ENCODE results near the genes C17orf75, ZNF207 and ASIC2.

DNA sequence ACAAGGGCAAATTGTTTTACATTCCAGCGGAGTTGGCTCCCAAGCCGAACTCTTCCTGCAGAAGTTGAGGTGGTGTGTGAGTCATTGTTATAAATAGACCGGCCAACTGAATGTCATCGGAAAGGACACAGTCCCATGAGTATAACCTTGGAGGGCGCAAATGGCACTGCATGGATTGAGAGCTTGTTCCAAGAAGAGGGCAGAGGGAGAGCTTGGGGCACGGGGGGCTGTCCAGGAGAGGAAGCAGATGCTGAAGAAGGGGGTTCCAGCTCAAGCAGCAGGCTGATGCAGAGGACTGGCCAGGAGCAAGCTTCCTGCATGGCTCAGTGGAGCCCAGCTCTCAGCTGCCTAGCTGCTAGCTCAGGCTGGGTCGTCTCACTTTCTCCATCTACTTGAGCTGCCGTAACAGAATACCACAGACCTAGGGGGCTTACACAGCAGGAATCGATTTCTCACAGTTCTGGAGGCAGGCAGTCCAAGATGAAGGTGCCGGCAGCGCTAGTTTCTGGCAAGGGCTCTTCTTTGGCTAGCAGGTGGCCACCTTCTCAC is 136.4 kb downstream of the COPRS start:
- PRO-cap = no peak

- PRO-cap = no peak
Measured at GRCh38 chr17:31993702-31994238, 13.4 kb upstream of the LRRC37B start.

GRCh38 chr17:32142833-32143532 is 681 bp downstream of the RHOT1 start:
- PRO-cap = bidirectional peak, plus-strand start at chr17:32143313, minus-strand start at chr17:32143113

DNA sequence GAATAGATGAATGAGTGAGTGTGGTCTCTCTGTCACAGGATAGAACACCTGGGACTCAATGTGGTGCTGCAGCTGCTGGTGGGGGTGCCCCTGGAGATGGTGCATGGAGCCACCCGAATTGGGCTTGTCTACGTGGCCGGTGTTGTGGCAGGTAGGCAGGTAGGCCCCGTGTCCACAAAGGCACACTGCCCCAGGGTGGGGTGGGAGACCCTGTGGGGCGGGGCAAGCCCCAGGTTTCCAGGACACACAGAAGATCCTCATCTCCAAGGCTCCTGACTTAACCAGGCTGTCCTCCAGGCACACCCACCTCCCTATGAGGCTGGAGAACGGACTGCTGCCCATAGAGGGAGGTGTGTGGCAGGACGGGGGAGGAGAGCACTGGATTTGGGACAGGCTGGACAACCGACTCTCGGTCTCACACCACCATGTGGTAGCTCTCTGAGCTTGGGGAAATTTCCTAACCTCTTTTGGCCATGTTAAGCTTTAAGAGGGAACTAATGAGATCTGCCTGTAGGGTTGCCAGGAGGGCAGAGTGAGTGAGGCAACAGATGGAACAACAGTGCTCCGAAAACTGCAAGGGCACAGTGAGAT is 32.5 kb downstream of the RHBDL3 start:
- PRO-cap = unidirectional peak, plus-strand start at position 530 of the sequence

GRCh38 chr17:32310998-32311762 is 30.8 kb downstream of the C17orf75 start:
- PRO-cap = no peak

DNA sequence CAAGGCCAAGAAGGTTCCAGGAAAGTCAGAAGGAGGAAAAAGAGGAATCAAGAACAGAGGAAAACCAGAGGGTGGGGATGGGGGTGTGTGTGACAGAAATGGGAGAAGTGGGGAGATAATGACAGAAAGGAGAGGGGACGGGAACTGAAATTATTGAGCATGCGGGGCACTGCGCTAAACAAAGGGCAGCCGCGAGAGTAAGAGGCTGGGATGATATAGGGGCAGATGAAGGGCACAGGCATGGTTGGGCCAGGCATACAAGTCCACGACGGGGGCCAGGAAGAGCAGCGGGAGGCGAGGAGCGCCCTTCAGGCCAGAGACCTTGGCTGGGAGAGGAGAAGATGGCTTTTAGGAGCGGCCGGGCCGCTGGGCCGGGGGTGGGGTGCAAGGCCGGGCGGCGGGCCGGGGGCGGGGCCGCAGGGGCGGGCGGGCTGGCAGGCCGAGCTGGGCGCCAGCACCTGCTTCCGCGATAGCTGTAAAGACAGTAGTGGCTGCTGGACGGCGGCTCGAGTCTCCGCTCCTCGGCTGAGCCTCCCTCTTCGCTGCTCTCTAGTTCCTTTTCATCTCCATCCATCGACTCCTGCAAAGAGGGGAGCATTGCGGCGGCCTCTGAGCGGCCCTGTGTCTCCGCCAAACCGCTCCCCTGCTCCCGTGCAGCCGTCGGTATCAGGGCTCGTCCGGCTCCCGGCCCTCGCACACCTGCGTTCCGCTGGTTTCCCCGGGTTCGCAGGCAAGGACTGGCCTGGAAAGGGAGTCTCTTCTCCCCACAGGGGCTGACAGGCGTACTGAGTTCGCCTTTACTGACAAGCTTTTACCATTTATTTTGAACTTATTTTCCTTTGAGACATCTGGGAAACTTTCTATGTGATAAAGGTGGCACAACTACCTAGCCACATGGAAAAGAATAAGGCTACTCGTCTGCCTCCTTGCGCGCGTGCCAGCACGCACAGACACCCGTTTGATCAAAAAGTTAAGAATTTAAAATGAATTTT is at the start of gene C17orf75:
Gene C17orf75, minus strand, starts transcription at position 632 of the 992 bp plus-strand sequence.
- PRO-cap = bidirectional peak, plus-strand start at position 487 of the sequence, minus-strand start at position 343 of the sequence; bidirectional peak, plus-strand start at position 723 of the sequence, minus-strand start at position 665 of the sequence

DNA sequence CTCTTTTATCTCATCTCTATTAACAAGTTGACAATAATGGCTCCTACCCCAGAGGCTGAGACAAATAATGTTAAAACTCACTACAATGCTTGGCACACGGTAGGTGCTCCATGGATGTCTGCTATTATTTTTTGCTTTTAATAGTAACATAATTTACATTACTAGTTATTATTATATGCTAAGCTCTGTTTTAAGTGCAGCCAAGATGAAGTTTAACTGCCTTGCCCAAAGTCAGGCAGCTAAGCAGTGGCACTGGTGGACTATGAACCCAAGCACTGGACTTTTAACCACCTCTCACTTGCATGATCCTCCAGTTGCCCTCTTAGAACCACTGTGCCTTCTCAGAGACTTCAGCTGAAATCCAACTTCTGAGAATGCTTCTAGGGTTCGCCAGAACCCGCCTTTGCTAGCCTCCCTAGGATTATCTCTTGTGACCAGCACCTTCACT is 1.5 kb upstream of the ZNF207 start:
- PRO-cap = no peak

DNA sequence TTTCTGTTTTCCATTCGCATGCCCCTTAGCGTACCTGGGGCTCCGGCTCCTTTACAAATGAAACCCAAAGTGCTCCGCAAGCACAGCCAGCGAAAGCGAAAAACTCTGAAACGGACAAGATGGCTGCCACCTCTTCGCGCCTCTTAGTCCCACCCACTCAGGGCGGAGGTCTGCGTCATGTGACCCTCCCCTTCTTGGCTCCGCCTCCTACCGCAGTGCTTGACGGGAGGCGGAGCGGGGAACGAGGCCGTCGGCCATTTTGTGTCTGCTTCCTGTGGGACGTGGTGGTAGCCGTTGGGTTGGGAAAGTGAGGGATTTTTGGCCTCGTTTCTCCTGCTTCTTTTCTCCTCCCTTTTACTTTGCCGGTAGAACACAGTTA is at the start of gene ZNF207:
Gene ZNF207, plus strand, starts transcription at position 250 of the 379 bp plus-strand sequence.
- PRO-cap = bidirectional peak, plus-strand start at position 222 of the sequence, minus-strand start at position 107 of the sequence

DNA sequence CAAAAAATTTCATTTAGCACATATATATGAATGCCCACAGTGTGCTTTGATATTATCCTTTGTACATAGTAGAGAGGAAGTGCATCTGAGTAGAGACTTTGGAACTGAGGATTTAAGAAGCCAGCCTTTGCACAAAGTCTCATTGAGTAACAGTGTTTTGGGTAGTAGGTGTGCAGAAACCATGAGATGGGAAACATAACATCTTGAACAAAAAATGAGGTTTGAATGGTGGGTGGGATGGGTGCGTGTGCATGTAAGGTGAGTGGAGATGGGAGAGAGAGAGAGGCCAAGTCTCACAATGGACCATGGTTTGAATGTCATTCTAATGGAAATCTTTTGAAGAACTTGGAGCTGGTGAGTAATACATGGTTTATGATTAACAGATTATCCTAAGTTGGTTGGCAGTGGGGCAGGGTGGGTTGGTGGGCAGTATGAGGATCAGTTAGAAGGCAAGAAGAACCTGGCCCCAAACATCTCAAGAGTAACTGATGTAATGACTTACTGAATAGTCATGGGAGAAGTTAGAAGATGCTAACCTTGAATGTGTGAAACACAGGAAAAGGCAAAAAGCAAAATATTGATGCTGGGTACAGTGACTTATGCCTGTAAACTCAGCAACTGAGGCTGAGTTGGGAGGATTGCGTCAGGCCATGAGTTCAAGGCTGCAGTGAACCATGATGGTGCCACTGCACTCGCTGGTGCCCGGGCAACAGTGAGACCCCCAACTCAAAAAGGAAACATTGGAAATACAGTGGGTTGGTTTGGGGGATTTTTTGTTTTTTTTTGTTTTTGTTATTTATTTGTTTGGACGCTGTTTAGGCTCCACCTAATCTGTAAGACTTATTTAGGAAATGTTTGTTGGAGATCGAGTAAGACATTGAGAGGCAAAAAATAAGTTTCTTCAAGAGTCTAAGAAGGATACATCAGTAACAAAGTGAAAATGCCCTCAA is 32.7 kb downstream of the ZNF207 start:
- PRO-cap = no peak

GRCh38 chr17:32393618-32393945 is 43.6 kb downstream of the ZNF207 start:
- PRO-cap = no peak

DNA sequence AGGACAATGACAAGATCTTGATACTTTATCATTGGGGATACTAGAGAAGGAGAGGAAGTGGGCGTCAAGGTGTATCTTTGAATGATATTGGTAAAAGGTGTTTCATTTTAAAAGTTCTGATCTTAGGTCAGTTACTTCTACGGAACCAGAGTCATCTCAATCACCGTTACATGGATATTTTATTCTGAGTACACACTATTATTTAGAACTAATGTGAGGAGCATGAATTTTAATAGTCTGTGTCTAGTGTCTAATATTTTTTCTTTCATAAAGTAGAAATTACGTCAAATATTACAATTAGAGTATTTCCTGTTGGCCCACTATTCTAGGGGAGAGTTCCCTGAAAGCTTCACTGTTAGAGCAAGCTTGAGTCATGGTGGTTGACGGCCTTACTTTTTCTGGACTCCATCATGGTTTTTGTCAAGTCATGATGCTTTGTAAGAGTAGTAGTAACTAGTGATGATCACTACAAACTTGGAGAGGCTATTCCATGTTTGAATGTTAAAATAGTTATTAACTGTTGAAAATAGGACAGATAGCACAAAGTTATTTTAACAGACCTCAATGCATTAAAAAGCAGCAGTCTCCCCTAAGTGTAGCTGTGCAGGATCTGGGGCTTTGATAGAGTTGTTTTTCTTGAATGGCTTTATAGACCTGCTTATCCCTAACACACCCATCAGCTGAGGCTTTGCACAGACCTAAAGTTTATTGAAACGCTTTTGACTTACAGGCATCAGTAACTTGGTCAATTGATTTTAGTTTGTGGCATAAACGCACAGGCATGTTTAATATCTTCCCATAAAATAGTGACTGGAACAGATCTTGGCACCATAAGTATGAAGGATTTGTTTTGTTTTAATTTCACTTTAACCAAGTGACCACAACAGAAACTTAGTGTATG is 1.7 kb downstream of the PSMD11 start:
- PRO-cap = no peak

DNA sequence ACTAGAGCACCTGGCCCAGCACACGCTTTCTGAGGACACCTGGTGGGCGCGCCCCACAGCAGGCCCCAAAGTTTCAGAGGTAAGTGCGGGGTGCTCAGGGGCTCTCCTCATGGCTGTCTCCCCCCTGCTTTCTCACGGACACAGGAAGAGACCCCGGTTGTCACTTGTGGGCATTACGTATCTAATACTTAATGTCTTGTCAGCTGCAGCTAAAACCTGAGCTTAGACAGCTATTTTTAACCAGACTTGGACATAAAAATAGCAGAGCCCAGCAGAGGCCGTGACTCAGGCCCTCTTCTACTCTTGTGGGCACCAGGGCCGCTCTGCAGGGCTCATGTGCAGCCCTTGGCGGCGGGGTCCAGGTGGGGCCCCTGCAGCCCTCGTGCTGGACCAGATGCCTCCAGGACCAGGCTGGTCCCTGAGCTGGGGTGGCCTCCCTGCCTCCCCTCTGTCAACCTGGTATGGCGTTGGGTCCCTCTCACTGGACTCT is 9.5 kb downstream of the CDK5R1 start:
- PRO-cap = no peak

- PRO-cap = no peak
Measured at GRCh38 chr17:32572563-32573298, 85.9 kb downstream of the CDK5R1 start.

DNA sequence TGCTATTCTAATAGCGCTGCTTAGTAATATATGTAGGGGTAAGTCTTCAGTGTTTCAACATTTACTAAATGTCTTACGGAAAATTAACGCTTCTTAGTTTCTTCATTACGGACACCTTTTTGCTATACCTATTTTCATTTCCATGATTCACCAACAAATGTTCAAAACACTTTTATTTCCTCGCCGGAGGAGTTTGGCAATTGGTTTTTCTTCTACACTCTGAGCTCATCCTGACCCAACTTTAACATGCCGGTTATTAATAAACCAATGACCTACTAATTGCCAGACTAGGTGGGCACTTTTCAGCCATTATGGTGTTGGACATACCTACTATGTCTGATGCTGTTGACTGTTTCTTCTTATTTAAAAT is 182.9 kb downstream of the MYO1D start:
- PRO-cap = no peak

DNA sequence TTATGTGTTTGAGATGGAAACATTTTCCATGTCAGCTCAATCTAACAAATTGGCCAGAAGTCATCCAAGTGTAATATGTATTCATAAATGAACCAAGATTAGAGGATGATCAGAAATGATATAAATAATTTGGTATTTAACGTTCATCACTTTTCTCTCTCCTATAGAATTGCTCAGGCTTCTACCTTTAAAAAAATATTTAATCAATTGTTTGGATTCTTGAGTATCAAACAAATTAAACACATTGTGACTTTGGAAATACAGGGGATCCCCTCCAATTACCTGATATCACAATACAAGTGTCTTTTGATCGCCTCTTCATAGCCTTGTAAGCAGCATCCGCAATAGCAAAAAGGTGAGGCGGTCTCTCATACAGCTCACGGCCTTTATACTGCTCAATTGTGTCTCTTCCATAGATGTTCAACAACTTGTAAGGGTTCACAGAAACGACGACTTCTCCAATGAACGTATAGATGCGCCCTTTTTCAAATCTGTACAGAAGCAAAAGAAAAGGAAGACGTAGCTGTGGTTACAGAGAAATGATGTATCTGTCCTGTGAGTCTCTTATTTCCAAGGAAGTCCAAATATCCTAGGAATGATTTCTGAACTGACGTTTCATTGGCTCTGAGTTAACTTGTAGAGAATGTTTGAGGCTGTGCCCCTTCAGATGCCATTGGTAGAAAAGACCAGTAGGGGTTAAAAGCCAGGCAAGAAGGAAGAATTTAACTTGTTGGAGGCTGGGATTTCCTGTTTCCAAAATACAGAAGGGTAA is 96.4 kb downstream of the MYO1D start:
- PRO-cap = no peak

- PRO-cap = no peak
Measured at GRCh38 chr17:32859296-32860041, 17.5 kb downstream of the MYO1D start.

- PRO-cap = bidirectional peak, plus-strand start at chr17:32876453, minus-strand start at chr17:32876397
Measured at GRCh38 chr17:32875935-32876559, 877 bp downstream of the MYO1D start.

DNA sequence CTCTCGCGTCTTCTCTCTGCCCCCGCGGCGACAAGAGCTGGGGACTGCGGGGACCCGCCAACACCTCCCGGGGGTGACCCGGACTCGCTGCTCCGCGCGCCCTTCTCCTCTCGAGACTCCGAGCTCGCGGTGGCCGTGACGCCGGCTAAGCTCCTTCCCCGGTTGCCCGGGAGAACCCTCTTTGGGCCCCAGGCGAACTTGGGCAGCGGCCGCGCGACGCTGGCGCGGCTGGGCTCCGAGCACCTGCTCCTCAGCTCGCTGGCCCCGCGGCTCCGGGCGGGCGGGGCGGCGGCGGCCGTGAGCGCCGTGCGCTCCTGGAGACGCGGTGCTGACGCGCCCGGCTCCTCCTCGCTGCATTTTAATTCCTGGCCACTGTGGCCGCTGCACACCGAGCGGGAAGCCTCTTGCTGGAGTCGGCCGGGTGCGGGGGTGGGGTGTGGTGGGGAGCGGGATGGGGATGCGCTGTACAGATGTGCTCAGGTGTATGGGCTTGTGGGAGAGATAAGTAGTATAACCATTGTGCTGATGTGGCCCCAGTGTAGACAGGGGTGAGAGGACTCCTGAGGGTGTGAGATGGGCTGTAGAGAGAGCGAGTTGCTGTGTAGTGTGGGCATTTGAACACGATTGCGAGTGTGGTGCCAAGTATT is at the start of gene ASIC2:
Gene ASIC2, minus strand, starts transcription at position 274 of the 647 bp plus-strand sequence.
- PRO-cap = unidirectional peak, minus-strand start at position 274 of the sequence

- PRO-cap = no peak
Measured at GRCh38 chr17:33523437-33523975, 230.4 kb upstream of the ASIC2 start.

- PRO-cap = no peak
Measured at GRCh38 chr17:34235162-34236211, 19.6 kb upstream of the CCL2 start.